Vagina (tissue), 1 donor: ENCODE data around the gene RPL4.

DNA sequence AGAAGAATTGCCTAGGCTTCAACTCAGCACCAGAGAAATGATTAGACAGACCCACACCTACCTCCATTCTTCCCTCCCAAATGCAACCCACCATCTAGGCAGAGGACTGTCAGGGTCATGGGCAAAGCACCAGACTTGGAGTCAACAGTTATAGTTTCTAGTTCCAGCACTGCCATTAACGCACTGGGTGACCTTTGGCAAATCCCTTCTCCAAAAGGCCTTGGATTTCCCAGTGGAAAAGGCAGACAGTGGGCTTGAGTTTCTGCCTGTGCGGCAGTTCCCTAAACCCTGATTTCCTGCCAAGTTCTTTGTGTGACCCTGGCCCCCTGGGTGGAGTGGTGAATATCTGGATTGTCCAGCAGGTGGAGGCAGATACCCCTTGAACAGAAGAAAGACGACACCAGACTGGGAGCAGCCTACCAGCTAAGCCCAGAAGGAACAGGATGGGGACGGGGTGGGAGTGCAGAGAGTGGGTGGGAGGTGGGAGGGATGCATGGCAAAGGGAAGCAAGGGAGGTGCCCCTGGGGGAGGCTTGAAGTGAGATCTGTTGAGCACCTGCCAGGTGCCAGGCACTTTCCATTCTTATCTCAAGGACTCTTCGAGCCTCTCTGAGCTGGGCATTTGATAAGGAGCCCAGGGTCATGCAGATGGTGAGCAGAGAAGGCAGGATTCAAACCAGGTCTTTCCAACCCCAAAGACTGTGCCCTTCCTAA is 21.5 kb downstream of the IGDCC4 start:
- PRO-cap: no peak
- RAMPAGE, long total RNA: no peak

DNA sequence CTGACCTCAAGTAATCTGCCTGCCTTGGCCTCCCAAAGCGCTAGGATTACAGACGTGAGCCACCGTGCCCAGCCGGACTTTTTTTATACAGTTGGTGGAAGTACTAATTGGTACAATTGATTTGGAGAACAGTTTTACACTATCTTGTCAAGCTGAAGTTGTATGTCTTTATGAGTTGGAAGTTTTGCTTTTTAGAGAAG is 9.1 kb downstream of the HACD3 start:
- PRO-cap: no peak
- RAMPAGE, long total RNA: no peak

- PRO-cap: no peak
- RAMPAGE, long total RNA: no peak
Measured at GRCh38 chr15:65686652-65687029, 64.9 kb downstream of the SLC24A1 start.

DNA sequence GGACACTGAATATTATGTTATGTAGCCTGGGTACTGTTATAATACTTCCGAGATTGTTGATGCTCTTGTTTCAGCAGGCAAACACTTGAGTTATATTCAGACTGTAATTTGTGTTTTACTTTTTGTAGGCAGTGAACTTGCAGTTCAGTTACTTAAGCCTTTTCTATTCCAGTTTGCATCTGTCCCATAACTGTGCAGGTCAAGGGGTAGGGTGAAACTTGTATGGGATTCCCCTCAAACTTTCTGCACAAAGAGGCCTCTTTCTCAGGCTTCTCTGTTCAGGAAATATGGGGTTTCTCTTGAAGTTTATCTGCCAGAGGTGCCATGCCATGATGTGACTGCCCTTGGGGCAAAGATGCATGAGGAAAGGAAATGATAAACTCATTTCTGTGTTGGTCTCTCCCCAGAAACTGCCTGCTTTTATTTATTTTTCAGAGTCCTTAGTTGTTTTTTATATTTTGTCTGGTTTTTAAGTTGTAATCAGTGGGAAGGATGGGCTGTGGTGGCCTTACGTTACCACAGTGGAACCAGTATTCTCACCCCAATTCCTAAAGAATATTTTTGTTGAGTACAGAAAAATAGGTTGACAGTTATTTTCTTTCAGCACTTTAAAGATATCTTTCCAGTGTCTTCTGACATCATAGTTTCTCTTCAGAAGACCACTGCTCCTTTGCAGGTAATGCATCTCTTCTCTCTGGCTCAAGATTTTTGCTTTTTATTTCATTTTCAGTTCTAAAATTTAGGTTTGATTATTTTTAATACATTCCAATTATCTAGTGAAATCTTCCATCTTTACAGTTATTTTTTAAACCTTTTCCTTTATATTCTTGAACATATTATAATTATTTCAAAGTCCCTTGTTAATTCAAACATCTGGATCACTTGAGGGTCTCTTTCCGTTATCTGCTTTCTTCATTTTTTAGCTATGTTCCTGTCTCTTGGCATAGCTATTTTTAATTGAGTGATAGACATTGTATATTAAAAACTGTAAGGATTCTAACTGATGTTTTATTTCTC is 67.0 kb downstream of the SLC24A1 start:
- PRO-cap: no peak
- RAMPAGE, long total RNA: start-site peak on the minus strand centred at position 216 of the sequence, 92 bp wide, 11 reads; start-site peak on the minus strand centred at position 786 of the sequence, 182 bp wide, 5 reads

DNA sequence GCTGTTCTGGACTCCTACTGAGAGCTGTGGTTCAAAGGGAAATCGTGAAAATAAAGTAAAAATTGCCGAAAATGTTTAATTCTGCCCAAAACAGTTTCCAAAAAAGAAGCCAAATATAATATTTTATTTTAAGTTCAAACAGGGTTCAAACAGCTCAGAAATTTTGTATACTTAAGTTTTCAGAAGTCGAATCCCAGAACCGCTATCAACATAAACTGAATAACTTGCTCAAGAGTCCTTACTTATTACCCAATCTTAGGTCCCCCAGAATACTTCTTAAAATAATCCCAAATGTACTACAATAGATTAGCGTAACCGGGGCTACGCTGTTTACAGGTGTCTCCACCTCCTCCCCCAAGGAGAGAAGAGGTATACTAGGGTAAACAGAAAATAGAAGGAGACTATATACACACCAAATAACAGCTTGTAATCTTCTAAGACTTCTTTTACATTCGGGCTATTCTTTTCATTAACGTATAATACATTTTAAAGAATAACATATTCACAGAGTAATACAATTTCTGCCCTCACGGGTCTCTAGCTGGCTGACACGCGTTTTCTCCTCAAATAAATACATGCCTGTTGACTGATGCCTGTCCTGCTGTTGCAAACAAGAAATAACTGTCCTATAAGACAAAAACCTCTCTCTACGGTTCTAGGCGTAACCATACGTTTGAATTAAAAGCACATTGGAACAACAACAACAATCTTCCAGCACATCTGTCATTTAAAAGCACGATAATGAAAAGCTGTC is 1.3 kb downstream of the DENND4A start:
- PRO-cap: no peak
- RAMPAGE, long total RNA: no peak

GRCh38 chr15:65832491-65833479 is 36.5 kb upstream of the RAB11A start:
- PRO-cap: no peak
- RAMPAGE, long total RNA: no peak

DNA sequence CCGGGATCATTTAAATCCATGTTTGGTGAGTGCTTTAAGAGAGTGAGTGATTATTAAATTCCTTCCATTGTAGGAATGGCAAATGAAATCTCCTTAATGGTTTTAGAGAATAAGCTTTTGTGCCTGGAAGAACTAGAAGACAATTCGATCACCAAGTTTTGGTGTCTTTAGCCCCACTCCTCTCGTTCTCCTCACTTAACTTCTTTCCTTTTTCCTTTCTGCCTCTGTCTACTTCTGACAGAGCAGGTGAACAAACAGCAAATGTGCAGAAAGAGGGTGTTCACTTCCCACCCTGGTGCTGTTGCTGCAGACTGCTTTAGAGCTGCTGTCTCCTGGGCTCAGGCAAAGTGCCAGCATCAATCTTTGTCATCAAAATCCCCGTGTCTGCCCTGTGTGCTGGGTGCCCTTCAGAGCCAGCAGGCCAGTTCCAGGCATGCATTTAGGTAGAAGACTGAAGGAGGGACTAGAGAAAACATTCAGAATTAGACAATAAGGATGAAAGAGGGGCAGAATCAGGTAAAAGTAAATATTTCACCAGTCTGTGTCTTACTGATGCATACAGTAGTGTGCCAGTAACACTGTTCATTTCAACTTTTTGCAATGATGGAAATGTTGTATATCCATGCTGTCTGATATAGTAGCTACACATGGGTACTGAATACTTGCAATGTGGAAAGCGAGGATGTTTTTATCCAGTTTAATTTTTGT is 35.4 kb upstream of the RAB11A start:
- PRO-cap: no peak
- RAMPAGE, long total RNA: no peak

- PRO-cap: no peak
- RAMPAGE, long total RNA: no peak
Measured at GRCh38 chr15:65857864-65858566, 11.3 kb upstream of the RAB11A start.

- PRO-cap: no peak
- RAMPAGE, long total RNA: no peak
Measured at GRCh38 chr15:66115310-66116470, 137.9 kb downstream of the MEGF11 start.

DNA sequence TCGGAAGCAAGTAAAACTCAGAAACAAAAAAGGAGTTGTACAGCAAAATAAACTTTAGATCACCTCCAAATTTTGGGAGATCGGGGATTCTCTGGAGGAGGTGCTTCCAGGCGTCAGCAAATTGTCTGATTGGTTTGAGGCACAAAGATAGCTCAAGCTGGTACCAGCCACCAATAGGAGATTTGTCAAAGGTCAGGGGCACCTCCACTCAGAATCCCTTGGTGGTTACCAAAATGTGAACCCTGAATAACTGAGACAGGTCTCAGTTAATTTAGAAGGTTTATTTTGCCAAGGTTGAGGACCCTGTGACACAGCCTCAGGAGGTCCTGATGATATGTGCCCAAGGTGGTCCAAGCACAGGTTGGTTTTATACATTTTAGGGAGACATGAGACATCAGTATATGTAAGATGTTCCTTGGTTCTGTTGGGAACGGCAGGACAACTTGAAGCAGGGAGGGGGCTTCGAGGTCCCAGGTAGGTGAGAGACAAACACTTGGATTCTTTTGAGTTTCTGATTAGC is 27.0 kb downstream of the SNAPC5 start:
- PRO-cap: no peak
- RAMPAGE, long total RNA: start-site peak on the plus strand centred at position 232 of the sequence, 22 bp wide, 12 reads

DNA sequence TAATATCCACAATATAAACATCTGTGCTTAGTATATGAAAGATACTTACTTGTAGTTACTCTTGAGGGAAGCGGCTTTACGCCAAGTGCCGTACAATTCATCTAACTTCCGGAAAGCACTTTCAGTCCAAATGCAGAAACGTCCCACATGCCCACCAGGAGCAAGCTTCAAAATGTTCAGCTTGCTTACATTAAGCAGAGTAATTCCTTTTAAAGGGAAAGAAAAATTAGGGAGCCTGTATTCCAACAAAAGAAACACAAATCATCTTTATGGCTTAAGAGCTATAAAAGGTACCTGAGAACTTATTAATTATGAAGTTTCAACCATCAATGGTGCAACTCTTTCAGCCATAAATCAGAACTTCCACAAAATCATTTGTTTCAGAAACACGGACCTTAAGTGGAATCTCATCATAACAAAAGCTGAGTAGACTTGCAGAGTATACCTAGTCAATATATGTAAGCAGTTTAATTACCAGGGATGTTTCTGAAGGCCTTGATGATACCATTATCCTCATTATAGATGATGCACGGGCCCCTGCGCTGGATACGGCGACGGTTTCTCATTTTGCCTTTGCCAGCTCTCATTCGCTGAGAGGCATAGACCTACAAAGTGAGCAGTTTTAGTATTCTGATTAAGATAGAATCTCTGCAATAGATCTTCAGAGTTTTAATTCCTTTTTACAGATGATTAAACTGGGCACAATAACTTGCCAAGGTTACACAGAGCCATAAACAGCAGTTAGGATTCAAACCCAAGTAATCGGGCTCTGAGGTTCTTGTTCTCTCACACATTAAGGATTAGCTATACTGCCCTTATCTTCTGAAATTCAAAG is 3.5 kb downstream of the RPL4 start:
- PRO-cap: no peak
- RAMPAGE, long total RNA: no peak

DNA sequence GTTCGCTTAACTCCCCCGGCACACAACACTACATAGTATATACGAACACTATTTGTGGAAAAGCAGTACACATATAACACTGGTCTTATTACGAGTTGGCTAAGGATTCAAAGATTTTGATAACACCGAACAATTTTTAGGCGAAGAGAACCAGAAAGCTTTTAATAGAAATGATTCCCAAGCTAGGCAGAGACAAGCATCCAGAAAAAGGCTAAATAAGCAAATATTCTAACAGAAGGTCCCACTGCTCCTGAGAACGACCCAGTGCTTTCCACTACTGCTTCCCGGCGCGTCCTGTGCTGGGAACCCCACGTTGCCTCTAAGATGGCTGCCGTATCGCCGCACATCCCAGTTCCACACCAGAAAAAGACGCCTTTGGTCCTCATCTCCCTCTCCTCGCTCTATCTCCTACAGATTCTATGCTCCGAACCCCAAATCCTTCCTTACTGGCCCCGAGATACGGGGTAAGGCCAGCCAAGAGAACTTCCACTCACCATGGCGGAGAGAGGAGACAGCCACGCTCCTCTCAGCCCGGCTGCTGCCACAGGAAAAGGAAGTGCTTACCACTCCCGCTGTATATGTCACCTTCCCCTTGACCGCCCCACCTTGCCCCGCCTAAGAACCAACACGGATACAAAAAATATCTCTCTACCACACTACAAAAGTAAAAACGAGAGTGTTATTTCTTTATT is at the start of gene RPL4:
Gene RPL4, minus strand, starts transcription at position 562 of the 692 bp plus-strand sequence.
- PRO-cap: bidirectional peak, plus-strand start outside the sequence, minus-strand start at position 500 of the sequence
- RAMPAGE, long total RNA: start-site peak on the minus strand centred at position 547 of the sequence, 5 bp wide, 643 reads

- PRO-cap: bidirectional peak, plus-strand start at chr15:66617841, minus-strand start at chr15:66617766
- RAMPAGE, long total RNA: no peak
Measured at GRCh38 chr15:66617209-66618068, 51.6 kb upstream of the LCTL start.

- PRO-cap: no peak
- RAMPAGE, long total RNA: no peak
Measured at GRCh38 chr15:66650284-66650950, 51.6 kb upstream of the SMAD6 start.

DNA sequence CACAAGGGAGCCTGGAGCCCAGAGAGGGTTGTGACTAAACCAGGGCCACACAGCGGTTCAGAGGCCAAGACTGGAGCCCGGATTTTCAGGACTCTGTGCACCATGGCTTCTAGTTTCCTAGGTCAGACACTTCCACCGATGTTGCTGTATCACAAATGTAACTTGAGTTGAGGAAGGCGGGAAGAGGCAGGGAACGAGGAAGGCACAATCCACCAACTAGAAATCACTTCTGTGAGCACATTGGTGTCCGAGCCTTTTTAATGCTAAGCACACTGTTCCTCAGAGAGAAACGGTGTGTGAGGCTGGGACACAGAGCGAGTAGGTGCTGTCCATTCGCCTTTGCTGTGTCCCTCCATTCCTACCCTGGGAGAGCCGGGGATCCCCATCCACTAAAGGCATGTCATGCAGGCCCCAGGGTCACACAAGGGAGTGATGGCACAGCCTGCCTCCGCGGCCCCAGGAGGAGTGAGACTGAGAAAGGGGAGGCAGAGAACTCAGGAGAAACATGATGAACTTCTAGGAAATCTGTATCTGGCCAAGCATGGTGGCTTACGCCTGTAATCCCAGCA is 30.5 kb upstream of the SMAD6 start:
- PRO-cap: no peak
- RAMPAGE, long total RNA: no peak

DNA sequence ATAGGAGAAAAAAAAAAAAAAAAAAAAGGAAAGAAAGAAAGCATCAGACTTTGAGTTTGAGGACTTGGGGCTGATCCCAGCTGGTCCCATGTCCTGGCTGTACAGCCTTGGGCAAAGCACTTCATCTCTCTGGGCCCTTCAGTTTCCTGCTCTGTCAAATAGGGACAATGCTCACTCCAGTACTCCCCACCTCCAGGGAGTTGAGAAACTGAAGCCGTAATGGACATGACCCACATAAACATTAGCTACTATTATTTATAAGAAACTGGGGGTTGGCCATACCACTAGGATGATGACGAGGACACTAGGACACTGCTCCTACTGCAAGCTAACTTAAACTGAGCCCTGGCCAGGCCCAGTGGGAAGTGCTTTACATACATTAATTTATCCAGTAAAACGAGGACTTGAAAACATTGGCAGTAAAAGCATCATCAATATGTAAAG is 22.9 kb upstream of the SMAD6 start:
- PRO-cap: no peak
- RAMPAGE, long total RNA: no peak

DNA sequence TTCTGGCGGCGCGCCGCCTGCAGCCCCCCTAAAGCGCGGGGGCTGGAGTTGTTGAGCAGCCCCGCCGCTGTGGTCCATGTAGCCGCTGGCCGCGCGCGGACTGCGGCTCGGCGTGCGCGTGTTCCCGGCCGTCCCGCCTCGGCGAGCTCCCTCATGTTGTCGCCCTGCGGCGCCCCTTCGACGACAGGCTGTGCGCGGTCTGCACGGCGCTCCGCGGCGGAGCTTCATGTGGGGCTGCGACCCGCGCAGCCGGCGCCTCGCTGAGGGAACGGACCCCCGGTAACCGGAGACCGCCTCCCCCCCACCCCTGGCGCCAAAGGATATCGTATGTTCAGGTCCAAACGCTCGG is 870 bp downstream of the SMAD6 start:
- PRO-cap: no peak
- RAMPAGE, long total RNA: no peak

DNA sequence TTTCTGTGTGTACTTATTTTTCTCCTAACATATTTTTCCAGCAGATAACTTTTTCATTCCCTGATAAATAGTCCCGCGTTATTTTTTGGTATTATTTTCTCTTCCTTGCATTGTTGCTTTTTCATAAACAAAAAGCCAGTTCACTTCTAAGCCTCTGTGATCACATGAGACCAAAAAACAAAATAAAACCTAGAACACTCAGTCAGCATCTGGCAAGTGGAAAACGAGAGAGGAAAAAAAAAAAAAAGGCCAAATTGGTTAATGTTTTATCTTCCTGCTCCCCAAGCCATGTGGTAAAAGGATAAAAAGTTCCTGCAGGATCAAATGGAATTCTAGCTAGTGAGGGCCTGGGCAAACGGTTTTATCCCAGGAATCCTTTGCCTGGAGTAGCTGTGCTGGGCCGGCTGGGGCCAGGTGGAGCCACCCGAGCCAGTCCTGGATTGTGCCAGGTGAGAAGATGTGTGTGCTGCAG is 13.1 kb downstream of the SMAD6 start:
- PRO-cap: no peak
- RAMPAGE, long total RNA: no peak

DNA sequence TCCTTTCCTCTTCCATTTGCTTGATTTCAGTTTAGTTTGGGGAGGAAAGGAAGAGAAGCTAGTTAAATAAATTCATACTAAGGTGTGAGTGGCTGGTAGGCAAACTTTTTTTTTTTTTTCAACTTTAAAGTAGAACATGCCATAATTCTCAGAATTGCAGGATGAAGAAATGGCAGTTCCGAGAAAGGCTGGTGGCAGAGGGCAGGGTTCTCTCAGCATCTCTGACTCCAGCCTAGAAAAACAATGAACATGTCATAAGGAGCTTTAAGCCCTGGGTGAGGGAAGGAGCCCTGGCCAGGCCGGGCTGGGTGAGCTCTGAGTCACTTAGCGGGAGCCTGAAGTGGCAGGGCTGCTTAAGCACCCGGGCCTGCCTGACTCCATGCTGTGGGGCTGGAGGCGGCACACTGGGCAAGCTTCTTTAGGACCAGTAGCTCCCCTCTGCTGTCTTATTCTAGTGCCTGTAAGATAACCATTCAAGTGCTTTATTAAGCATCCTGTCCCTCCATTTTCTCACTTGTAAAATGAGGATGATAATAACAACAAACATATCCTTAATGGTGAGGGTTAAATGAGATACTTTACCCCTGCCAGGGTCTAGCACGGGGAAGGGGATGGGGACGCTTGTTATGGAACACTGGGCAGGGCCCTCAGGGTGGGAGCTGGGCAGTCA is 18.2 kb downstream of the SMAD6 start:
- PRO-cap: no peak
- RAMPAGE, long total RNA: no peak

DNA sequence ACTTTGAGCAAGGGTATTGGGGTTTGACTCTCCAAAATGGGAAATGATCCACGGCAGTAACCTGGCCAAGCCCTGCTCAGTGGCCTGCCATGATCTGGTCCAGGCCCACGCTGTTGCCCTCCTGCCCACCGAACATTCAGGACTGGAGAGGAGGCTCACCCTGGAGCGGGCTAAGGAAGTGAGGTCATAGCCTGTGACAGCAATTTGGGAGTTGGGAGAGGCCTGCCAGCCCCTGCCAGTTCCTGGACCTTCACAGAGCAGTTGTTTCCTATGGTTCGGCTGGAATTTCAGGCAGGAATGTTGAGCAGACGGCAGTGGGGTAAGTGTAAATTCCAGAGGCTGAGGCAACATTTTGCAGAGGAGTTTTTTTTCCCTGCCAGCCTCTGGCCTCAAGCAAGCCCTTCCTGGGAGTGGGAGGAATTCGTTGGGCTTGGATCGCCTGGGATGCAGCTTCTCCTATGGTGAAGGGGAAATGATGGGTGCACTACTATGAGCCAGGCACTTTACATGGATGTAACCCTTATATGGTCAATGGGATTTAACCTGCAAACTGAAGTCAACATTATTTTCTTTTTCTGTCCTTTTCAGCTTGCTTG is 21.1 kb upstream of the SMAD3 start:
- PRO-cap: no peak
- RAMPAGE, long total RNA: no peak